OCI-LY7 (cell line): ENCODE data around the genes SYNGR2 and TMEM235.

GRCh38 chr17:77423293-77424451 lies 142.4 kb downstream of the SEPTIN9 start:
- PRO-cap, result no peak
- RAMPAGE, long total RNA, result no peak

DNA sequence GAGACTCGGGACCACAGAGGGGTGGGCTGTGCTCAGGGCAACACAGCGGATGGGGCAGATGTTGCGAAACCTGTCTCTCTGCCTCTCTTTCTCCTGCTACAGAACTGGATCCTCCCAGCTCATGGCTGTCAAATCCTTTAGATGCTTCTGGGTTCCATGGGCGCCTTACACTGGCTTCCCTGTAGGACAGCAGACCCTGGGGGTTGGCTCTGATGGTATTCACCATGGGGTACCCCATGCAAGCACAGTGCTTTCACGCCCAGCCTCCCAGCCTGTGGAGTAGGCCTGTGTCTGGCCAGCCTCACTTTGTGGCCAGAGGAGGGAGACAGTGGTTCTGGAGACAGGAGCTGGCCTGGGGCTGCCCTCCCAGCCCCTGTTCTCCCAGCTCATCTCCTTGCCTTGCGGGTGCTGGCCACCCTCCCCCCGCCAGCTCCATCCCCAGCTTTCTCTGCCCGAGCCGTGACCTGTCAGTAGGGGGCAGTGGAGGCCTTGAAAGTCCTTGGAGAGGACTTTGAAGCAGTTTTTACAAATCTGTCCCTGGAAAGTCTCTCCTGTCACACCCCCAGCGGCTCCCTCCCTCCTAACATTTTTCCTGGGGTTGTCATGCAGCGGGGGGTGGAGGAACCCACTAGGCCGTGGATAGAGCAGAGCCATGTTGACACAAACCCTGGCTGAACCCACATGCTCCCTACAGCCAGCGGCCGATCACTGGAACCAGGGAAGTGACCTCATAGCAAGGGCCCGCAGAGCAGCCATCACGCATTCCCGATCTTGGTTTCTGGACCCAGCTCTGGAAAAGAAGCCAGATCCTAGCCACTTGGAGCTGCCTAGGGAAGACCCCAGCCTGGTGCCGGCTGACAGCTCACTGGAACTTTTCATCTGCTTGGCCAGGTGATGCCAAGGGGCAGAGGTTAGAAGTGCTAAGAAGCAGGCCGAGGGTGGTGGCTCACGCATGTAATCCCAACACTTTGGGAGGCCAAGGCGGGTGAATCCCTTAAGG lies 148.8 kb downstream of the SEPTIN9 start:
- PRO-cap, result no peak
- RAMPAGE, long total RNA, result no peak

- PRO-cap, result bidirectional peak, plus-strand start at chr17:77450006, minus-strand start at chr17:77449747
- RAMPAGE, long total RNA, result no peak
These were observed 168.4 kb downstream of the SEPTIN9 start for GRCh38 chr17:77449600-77450296.

DNA sequence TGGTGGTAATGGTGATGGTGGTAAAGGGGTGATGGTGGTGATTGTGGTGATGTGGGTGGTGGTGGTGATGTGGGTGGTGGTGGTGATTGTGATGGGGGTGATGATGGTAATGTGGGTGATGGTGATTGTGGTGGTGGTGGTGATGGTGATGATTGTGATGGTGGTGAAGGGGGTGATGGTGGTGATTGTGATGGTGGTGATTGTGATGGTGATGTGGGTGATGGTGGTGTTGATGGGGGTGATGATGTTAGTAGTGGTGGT lies 203.7 kb downstream of the SEPTIN9 start:
- PRO-cap, result no peak
- RAMPAGE, long total RNA, result no peak

DNA sequence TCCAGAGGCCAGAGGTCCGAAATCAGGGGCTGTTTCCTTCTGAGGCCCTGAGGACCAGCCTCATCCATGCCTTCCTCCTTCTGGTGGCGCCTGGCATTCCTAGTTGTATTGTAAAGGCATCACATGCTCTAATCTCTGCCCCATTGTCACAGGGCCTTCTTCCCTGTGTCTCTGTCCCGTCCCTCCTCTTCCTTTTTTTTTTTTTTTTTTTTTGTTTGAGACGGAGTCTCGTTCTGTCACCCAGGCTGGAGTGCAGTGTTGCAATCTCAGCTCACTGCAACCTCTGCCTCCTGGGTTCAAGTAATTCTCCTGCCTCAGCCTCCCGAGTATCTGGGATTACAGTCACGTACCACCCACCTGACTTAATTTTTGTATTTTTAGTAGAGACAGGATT lies 212.3 kb downstream of the SEPTIN9 start:
- PRO-cap, result no peak
- RAMPAGE, long total RNA, result no peak

DNA sequence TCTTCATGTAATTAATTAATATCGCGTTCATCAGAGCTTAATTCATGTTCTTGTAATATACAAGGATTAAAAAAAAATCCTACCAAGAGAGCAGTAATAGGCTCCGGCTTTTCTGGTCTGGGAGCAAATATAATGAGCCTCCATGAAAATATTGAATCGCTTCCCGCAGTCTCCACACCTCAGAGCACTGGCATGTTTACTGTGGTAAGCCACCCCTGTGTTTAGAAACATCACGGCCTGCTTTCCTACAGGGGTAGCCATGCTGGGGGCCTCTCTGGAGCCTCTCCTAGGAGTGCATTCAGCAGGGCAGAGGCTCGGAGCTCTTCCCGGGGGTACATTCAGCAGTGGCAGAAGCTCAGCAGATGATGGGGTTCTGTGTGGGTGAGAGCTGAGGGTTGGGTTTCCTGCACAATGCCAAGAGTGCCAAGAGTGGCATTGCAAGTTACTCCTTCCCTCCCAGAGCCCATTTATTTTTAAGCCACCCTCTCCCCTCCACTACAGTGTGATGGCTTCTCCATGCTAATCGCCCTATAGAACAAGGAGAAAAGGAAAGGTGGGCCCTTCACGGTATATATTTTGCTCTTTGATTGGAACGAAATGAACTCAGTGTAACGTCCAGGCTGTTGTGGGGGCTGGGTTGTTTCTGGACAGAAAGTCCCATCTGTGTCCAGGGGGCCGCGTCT lies 246.1 kb downstream of the SEPTIN9 start:
- PRO-cap, result no peak
- RAMPAGE, long total RNA, result no peak

GRCh38 chr17:77550775-77551246 lies 269.5 kb downstream of the SEPTIN9 start:
- PRO-cap, result unidirectional peak, minus-strand start at chr17:77551024
- RAMPAGE, long total RNA, result no peak

DNA sequence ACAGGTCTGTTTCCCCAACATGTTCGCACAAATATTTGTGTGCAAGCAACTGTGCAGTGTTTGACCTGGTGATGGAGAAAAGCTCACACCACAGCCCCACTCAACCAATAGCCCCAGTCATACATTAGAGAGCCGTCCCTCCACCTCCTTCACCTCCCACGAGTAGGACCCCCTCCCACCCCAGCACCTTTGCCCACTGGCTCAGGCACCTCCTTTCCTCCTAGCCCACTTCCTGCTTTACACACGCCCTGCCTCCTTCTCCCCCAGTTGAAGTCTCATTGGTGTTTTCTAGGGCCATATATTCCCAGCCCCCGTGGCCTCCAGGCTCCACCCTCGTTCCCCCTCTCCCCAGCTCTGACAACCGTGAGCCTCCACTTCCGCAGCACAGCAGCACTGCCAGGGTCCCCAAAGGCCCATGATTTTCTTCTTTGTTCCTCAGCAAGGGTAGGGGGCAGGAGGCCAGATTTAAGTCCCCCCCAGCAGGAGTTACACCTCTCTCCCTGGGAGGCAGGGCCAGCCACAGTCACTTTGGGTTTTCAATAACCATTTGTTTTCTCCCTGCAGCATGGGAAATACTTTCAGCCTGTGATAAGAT lies 336.9 kb downstream of the SEPTIN9 start:
- PRO-cap, result no peak
- RAMPAGE, long total RNA, result no peak

DNA sequence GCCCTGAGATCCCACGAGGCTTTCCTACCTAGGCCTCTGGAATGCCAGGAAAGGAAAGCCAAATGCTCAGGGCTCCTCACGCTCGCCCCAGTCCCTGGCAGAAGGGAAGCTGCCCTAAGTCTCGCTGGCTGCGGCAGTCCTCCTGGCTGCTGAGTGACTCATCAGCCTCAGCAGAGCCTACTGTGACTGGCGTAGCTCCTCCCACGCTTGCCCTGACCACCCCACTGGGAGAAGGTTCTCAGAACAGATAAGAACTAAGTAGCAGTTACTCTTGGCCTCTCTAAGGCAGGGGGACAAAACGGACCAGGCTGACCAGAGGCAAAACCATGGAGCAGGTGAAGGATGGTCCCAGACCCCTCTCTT lies 124.0 kb upstream of the TNRC6C start:
- PRO-cap, result no peak
- RAMPAGE, long total RNA, result no peak

DNA sequence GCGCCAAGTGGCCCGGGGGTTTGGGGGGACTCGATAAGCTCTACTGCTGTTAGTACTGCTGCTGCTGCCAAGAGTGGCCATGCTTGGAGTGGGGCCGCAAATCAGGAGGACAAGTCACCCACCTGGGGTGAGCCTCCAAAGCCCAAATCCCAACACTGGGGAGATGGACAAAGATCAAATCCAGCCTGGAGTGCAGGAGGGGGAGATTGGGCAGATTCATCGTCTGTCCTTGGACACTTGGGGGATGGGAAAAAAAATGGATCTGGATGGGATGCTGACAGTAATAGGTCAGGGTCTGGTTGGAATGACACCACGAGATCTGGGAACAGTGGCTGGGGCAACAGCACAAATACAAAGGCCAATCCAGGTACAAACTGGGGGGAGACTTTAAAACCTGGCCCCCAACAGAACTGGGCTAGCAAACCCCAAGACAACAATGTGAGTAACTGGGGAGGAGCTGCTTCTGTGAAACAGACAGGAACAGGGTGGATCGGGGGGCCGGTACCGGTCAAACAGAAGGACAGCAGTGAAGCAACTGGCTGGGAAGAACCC lies 77.8 kb downstream of the TMC6 start:
- PRO-cap, result no peak
- RAMPAGE, long total RNA, result no peak

DNA sequence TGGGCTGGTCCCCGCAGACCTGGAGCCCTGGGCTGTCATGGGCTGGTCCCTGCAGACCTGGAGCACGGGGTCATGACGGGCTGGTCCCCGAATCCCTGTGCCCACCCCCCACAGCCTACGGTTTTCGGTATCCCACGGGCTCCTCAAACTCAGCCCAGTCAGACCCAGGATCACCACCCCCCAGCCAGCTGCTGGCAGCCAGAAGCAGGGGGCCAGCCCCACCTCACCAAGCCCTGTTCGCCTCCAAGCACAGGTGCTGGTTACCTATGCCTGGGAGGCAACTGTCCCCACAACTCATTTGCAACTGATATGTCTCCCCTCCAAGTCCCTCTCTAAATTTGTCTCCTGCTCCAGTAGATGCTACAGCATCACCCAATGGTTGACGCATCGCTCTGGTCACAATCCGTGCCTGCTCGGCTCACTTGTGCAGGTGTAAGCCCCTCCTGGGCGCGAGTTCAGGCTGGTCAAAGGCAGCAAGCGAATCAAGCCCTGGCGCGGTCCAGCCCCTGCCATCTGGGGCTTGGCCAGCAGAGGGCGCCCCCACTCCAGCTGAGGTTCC lies 16.2 kb downstream of the TMC6 start:
- PRO-cap, result no peak
- RAMPAGE, long total RNA, result no peak

DNA sequence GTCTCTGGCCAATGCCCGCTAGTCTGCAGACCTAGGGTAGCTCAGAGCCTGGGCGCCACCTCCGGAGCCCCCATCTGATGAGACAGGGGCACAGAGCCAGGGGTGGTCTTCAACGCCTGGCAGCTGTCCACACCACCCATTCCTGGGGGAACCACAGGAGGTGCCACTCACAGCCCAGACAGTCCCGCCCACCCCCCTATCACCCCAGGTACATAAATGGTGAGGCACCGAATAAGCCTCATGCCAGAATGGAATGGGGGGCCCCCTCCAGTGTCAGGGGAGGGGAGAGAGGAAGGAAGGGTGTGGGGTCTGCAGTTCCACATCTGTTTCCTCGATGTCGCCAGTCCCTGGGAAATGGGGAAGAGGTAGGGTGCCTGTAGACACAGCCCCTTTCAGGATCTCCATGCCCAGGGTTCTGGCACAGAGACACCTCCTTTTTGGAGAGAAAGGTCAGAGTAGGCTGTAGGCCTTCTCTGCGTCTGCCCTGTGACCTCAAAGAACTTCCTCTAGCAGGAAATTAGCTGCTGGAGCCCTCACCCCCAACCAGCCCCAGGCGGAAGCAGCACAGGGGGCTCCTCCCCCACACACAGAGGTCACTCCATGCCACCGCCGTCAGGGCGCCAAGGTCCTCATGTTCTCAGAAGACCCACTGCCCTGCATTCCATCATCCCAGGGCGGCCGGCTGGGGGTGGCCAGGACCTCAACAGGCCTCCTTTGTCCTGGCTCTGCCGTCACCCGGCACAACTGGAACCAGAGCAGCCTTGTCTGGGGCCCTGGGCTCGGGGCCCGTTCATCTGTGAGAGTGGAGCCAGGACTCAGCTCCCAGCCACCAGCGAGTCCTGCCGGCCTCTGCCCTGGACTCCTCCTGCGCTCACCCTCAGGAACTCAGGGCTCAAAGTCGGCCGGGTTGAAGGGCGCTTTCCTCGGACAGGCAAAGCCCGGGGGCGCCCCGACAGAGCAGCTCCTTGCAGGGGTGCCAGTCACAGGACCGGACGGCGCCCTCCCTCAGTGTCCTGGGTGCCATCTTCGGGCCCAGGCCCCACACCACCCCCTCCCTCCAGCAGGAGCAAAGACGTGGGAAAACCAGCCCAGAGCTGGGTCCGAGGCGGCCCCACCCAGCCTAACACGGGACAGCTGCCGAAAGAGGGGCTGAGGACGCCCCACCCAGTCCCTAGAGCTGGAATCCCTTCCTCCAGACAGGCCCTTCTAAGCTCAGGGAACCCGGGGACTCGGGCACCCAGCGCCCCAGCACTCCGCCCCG lies 1.3 kb downstream of the TMC6 start:
- PRO-cap, result bidirectional peak, plus-strand start at position 565 of the sequence, minus-strand start at position 508 of the sequence
- RAMPAGE, long total RNA, result no peak

DNA sequence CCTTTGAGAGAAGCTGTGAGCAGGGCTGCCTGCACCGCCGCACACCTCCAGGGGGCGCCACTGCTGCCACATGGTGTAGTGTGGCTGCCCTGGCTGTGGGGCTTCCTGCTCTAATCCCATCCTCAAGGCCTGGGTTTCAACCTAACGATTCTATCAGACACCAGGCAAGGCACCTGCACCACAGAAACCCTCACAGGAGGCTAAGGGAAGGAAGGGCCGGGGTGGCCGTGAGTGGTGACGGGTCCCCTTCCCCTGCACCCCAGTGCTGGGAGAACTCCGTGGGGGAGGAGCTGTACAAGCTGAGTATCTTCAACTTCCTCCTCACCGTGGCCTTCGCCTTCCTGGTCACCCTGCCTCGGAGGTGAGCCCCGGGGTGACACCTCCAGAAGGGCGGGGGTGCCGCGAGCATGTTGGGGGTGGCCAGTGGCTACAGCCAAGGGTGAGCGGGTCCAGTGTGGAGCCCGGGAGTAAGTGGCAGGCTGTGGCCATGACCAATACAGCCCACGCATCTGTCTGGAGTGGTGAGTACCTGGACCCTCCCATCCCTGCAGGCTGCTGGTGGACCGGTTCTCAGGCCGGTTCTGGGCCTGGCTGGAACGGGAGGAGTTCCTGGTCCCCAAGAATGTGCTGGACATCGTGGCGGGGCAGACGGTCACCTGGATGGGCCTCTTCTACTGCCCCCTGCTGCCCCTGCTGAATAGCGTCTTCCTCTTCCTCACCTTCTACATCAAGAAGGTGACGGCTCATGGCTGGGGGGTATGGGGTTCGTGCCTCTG lies 7.1 kb downstream of the TMC8 start:
- PRO-cap, result no peak
- RAMPAGE, long total RNA, result no peak

DNA sequence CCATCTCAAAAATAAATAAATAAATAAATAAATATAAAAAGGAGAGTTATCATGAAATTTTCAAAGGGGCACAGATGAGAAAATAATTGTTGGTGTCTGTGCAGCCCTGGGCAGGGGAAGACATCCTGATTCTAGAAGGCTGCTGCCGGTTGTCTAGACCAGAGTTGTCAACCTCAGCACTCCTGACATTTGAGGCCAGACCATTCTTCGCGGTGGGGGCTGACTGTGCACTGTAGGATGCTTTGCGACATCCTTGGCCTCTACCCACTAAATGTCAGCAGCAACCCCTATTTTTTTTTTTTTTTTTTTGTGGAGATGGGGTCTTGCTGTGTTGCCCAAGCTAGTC lies 8.6 kb downstream of the C17orf99 start:
- PRO-cap, result unidirectional peak, minus-strand start at position 155 of the sequence
- RAMPAGE, long total RNA, result no peak

GRCh38 chr17:78168134-78169370 lies at the start of gene SYNGR2:
Gene SYNGR2, plus strand, starts transcription at chr17:78168581.
- PRO-cap, result bidirectional peak, plus-strand start at chr17:78168581, minus-strand start at chr17:78168458
- RAMPAGE, long total RNA, result no peak

DNA sequence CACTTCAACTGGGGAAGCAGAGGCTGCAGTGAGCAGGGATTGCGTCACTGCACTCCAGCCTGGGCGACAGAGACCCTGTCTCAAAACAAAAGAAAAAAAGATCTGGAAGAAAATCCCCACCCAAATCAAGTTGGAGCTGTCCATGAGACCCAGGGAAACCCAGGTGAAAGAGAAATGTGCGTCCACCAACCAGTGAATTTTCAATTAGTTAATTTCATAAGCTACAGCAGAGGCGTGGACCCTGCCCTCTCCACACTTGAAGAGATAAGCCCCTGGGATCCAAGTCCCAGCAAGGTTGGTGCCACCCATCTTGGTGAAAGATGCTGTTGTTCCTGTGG lies 5.5 kb downstream of the SYNGR2 start:
- PRO-cap, result no peak
- RAMPAGE, long total RNA, result no peak

DNA sequence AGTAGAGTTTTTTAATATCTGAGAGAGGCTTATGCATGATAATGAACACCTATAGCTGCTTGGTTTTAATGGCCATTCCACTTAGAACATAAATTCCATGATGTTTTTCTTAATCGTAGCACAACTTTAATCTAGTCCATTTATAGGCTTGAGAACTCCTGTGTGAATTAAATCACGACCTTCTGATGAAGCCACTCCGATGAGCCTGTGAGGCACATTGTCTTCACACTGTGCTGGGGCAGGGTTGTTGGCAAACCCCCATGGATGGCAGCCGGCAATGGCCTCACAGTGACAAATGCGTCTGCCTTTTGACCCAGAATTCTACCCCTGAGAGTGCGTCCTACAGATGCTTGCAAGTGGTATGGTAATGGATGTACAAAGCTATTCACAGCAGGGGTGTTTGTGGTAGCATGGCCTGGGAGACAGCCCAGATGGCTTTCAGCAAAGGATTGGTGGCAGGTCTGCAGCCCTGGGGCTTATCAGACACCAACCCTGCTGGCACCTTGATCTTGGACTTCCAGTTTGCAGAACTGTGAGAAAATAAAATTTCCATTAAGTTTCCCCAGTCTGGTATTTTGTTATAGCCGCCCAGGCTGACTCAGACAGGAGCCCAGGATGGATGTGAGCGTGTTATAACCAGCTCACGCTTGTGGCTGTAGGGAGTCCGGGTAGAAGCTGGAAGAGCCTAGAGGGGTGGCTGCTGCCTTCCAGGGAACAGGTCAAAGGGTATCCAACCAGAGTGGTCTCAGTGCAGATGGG lies 10.0 kb downstream of the AFMID start:
- PRO-cap, result no peak
- RAMPAGE, long total RNA, result no peak

- PRO-cap, result no peak
- RAMPAGE, long total RNA, result no peak
These were observed 6.7 kb upstream of the TMEM235 start for GRCh38 chr17:78224457-78225332.

DNA sequence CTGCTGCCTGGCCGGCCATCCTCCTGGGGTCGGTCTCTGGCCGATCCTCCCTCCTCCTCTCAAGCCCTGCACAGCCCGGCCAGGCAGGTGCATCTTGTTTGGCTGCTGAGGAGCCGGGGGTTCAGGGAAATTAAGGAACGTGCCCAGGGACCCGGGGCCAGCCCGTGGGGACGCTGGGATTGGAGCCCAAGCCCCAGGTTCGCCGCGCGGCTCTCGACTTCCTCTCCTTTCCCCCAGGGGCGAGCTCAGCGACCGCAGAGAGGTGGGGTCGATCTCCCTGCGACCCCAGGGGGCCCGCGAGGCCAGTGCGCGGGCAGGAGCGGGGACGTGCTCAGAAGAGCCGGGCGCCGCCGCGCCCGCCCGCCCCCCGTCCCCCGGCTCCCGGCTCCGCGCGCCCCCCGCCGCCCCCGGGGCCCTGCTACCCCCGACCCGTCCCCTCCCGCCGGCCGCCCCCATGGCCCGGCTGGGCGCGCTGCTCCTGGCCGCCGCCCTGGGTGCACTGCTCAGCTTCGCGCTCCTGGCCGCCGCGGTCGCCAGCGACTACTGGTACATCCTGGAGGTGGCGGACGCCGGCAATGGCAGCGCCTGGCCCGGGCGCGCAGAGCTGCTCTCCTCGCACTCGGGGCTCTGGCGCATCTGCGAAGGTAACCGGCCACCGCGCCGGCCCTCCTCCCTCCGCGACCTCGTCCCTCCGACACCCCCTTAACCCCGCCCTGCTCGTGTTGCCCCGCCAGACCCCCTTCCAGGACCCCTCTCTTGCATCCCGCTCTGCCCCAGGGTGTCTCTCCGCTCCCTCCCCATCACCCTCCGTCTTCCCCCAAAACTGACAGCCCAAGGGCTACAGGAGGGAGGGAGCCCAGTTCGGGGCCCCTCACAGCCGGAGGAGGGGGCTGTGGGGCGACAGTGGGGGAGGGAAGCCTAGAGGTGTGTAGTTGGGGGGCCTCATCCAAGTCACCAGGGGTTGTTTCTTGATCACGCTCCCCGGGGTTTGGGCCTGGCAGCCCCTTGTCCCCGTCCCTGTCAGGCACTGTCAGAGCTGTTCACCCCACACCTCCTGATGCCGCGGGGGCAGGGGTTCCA lies at the start of gene TMEM235:
TMEM235 (plus strand) TSS at position 62 of the 1,080 bp plus-strand sequence.
- PRO-cap, result no peak
- RAMPAGE, long total RNA, result no peak

DNA sequence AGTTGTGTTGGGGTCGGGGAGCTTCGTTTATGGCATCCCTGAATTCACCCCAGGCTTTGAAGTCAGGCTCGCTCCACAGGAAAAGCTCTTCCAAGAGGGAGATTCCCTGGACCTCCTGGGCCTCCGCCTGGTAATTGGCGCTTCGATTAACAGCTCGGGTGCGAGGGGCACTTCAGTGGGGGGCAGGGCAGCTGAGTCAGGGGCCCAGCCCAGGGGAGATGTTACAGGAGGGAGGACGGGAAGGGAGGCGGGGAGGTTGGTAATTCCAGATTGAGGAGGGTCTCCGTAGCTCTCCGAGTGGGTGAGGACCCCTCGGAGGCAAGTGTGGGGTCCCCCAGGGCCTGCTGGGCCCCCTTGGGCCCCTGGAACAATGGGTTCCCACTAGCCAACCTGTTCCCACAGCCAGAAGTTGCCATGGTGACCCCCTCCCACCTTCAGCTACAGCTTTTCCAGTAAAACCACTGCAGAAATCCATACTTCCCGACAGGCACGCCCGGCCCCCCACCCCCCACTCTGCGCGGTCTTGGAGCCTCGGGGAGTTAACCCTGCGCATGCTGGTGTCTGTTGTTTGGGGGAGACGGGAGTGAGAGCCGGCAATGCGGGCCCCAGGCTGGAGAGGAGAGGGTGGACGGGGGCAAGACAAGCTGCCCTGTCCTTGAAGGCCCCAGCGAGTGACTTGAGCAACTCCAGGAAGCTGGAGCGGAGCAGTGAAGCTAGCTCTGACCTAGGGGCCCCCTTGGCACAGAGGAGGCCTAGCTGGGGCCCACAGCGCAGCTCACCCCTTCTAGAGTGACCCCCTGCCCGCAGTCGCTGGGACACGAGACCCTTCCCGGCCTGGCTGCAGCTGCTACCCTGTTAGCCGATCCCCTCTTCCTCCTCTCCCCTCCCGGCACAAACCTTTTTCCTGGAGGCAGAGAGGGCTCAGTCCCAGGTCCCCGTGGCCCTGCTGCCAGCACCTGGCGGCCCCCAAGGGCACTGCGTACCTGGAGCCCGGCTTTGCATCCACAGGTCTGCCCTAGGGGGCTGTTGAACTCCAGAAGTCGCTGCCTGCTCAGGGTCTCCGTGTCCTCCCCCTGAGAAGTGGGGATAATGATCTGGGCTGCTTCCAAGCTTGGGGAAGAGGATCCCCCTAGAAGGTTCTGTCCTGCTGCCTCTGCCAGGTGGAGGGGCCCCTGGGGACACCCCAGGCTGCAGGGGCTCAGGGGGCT lies 37.8 kb downstream of the TMEM235 start:
- PRO-cap, result no peak
- RAMPAGE, long total RNA, result no peak